Kidney epithelial cell (primary cell): ENCODE results near the gene LANCL1.

DNA sequence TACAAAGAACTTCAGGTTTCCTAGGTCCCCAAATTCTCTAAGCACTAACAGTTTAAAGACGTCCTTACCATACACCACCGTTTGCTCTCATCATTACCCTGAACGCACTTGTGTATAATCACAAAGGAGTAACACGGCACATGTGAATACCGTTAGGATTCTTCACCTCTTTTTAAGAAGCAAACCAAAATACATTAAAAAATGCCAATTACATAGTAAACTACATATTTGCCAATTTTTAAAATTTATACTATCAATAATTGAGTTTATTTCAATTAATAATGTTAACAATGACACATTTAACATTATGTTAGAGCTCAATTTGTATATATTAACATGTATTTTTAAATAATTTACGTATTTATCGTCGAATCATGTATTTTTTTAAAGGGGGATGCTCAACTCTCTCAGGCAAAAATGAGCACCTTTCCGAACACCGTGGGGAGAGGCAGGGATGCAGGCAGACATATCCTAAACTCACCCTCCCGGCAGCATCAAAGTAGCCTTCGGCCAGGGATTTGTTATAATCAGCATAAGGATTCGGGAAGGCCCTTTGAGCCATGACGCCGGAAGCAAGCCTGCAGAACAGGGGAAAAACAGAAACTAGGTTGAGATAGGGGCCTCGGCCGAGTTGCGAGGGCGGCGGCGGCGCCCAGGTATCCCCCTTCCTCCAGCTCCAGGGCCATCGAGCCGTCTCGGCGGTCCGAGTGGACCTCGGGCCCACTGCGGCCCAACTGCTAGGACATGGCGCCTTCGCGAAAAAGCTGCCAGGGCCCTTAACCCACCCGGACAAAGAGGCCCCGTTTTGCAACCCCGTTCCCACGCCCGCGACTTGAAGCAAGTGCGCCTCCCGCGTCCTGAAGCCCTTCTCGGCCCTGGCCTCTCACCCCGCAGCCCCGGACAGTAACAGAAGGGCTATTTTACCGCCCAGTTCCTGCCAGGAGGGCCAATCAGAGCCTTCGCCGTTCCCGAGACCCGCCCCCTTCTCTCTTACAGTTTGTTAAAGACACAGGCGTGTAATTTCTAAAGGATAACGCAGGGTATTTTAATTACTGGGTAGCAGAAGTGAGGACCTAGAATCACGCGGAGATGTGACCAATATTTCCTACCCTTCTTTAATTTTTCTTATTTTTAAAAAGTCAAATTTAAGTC, at the start of gene LANCL1:
Gene LANCL1, minus strand, starts transcription at position 925 of the 1,152 bp plus-strand sequence.
- RAMPAGE, long total RNA = start-site peak on the minus strand centred at position 863 of the sequence, 41 bp wide, 168 and 167 reads in 2 replicates
- RRBS = under 1% methylated on average over 5 of the region's 53 CpGs

- RAMPAGE, long total RNA = no peak
- RRBS = no CpG with 5 or more reads among the region's 3 CpGs
Observed at GRCh38 chr2:210541176-210541879, 15.1 kb upstream of the CPS1 start.

- RAMPAGE, long total RNA = no peak
- RRBS = 88% methylated on average over 1 of the region's 4 CpGs
Observed at GRCh38 chr2:213098448-213099074, 52.9 kb downstream of the IKZF2 start.

GRCh38 chr2:213288918-213289347, 4.7 kb downstream of the SPAG16 start:
- RAMPAGE, long total RNA = no peak
- RRBS = no CpG with 5 or more reads among the region's 2 CpGs

DNA sequence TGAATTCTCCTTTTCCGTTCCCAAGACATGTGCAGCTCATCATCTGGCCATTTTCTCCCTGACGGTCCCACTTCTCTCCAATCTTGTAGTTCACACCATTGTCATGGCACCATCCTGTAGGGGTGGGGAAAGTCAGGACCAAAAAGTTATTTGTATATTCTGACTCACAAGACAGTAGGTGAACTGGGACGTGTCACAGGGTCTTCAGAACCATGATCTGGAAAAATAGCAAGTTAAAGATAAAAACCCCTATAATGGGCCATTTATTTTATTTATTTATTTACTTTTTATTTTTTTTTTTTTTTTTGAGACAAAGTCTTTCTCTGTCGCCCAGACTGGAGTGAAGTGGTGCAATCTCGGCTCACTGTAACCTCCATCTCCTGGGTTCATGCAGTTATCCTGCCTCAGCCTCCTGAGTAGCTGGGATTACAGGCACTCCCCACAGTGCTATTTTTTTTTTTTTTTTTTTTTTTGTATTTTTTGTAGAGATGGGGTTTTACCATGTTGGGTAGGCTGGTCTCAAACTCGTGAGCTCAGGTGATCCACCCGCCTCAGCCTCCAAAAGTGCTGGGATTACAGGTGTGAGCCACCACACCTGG, 53.8 kb downstream of the ATIC start:
- RAMPAGE, long total RNA = no peak
- RRBS = no CpG with 5 or more reads among the region's 7 CpGs

GRCh38 chr2:215391390-215391964, 44.4 kb downstream of the FN1 start:
- RAMPAGE, long total RNA = no peak
- RRBS = no CpG with 5 or more reads among the region's 5 CpGs

GRCh38 chr2:215394411-215395129, 41.3 kb downstream of the FN1 start:
- RAMPAGE, long total RNA = no peak
- RRBS = no CpG with 5 or more reads among the region's 6 CpGs

- RAMPAGE, long total RNA = no peak
- RRBS = no CpG with 5 or more reads among the region's 3 CpGs
Observed at GRCh38 chr2:215423149-215423989, 12.5 kb downstream of the FN1 start.

GRCh38 chr2:215443168-215443627, 7.3 kb upstream of the FN1 start:
- RAMPAGE, long total RNA = no peak
- RRBS = no CpG with 5 or more reads among the region's 10 CpGs

DNA sequence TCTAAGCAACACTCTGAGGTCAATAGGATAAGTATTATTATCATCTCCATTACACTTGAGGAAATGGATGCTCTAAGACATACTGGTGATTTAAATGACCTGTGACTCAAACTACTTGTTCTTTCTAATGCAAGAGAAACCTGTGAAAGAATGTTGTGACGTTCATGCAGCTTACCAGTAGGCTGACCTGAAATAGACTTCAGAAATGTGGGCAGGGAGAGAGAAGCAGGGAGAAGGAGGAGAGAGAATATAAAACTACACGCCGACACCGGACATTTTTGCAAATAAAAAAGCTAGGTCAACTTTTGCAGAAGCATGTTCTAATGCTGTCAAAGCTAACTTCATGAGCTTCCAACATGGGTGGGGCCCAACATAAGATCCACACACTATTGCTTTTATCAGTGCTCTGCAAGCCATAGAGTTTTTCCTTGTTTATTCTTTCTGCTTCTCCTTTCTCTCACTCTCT, 217.6 kb upstream of the FN1 start:
- RAMPAGE, long total RNA = no peak
- RRBS = no CpG with 5 or more reads among the region's 4 CpGs

DNA sequence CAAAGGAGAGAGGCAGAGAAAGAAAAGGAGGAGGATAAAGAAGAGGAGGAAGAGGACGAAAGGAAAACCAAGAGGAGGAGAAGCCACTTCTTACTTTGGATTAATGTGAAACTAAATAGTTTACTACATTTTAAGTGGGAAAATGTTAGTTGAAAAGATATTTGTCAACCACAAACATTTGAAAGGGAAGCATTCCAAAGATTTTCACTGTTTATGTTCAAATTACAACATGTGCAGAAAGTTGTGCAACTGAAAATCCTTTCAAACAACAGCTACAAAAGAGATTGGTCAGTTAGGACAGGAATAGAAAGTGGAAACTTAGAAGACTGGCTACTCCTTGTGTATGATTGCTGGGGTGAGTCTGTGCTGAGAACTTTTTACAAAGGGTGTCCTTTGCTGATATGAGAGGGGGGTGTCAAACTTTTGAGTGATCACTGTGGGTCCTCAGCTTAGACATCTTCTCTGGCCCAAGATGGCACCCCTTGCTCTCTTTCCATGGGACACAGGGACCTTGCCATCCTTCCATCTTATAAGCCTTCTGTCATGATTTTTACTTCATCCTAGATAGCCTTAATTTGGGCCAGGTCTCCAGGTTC, 277.6 kb upstream of the FN1 start:
- RAMPAGE, long total RNA = no peak
- RRBS = no CpG with 5 or more reads among the region's 1 CpG

GRCh38 chr2:215903236-215903679, 110.1 kb downstream of the MREG start:
- RAMPAGE, long total RNA = no peak
- RRBS = no CpG with 5 or more reads among the region's 1 CpG

DNA sequence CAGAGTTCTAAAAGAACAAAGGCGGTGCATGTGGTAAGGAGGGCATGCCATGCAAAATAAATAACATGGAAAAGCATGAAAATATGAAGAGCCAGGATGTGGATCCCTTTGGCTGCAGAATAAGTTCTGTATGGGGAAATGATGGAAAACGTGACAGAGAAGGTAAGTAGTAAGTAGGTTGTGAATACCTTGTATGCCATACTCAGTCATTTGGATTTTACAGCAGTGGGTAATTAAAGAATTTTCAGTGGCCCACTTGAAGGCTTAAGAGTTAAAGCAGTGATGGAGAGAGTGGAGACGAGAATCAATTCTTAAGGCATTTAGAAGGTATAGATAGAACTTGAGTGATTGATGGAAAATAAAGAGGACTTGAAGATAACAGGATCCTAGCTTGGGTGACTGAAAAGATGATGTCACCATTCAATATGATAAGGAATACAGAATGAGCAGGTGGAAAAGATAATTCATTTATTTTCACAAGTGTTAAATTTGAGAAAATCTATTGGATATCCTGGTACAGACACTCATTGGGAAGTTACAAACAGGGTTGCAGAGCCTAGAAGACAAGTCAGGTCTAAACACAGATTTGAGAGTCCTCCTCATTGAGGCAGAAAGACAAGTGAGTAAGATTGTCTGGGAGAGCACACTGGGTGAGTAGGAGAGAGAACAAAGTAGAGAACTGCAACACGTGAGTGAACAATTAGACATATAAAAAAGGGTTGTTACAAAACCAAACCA, 35.2 kb downstream of the XRCC5 start:
- RAMPAGE, long total RNA = no peak
- RRBS = no CpG with 5 or more reads among the region's 4 CpGs

DNA sequence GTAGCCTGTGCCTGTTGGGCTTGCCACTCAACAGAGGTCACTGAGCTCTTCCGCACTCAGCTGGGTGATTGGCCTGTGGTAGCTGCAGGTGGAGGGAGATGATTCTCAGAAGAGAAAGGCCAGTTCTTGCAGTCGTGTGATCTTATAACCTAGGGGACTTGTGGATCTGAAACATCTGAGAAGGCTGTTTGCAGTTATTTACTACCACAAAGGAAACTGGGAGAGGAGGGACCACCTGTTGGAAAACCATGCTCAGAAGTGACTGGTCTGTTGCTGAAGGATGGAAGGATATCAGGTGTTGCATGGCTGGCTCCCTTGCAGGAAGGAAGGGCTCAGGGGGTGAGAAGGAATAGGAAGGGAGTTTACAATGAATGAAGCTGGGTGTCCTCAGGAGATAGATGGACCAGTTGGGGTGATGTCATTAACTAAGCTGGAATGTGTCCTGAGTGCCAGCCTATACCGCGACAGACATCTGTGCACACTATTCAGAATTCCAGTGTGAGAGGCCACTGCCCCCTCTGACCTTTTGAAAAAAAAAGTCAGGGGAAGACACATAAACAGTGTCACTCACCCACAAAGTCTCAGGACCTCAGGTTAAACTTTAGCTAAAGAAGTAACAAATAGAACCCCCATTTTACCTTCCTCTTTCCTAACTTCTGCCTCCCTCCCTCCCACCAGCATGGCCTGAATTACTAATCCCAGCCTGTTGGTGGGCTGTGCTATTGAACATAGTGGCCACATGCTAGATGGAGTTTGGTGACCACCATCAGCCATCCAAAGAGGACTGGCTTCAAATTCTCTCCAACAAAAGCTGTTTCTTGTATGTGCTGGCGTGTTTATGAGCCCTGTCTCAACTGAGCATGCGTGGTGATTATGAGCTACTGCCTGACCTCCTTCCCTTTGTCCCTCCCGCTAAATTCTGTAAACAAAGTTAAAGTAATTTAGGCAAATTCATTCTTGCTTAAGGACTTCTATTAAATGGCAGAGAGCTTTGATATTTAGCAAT, 17.7 kb downstream of the IGFBP2 start:
- RAMPAGE, long total RNA = no peak
- RRBS = no CpG with 5 or more reads among the region's 7 CpGs

DNA sequence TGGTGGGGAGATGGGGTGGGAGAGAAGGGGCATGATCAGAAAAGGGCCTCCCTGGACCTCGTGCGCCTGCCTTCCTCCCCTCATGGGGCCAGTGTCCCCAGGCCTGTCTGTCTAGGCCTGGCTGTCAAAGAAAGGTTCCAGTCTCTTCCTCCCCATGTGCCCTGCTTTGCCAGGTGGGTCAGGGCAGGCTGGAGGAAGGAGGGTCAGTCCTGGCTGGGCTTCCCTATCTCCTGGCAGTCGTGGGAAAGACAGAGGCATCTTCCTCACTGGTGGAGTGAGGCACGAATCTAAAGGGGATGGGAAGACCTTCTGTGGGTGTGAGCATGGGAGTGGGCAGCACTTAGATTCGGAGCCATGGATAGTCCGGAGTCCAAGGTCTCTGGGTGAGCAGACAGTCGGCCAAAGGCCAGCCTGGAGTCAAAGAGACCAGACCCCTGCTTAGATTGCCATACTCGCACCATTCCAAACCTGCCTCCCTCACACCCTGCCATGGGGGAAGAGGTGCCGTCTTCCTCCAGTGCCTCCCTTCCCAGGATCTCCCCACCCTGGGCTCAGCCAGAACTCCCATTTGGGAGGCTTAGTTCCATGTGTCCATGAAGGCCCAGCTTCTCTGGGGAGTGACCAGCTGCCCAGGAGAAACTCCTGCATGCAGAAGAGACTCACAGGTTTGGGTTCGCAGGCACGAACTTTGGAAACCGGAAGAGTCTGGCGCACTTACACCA, 21.9 kb downstream of the IGFBP5 start:
- RAMPAGE, long total RNA = no peak
- RRBS = no CpG with 5 or more reads among the region's 13 CpGs

GRCh38 chr2:217223255-217223955, 363.5 kb upstream of the TNP1 start:
- RAMPAGE, long total RNA = no peak
- RRBS = no CpG with 5 or more reads among the region's 8 CpGs

DNA sequence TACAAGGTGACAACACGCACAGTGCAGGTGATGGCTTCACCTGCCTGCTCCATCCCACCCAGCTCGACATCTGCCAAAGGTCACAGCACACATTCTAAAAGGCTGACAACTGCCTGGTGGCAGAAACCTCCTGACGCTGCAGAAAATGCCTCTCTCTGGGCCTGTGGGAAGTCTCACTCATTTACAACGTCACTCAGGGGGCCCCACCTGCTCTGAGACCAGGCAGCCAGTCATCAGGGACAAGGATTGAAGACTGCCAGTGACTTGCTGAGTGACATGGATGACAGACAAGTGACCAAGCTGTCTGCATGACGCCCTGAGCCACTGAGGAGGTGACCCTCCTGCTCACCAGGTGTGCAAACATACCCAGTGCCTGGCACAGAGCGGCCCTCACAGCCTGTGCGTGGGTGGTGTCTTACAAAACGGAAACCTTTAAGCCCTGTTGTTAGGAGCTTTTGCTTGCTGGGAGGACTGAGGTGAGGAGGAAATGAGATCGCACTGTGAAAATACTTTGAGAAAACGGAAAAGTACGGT, 392.4 kb downstream of the TNS1 start:
- RAMPAGE, long total RNA = no peak
- RRBS = no CpG with 5 or more reads among the region's 11 CpGs

DNA sequence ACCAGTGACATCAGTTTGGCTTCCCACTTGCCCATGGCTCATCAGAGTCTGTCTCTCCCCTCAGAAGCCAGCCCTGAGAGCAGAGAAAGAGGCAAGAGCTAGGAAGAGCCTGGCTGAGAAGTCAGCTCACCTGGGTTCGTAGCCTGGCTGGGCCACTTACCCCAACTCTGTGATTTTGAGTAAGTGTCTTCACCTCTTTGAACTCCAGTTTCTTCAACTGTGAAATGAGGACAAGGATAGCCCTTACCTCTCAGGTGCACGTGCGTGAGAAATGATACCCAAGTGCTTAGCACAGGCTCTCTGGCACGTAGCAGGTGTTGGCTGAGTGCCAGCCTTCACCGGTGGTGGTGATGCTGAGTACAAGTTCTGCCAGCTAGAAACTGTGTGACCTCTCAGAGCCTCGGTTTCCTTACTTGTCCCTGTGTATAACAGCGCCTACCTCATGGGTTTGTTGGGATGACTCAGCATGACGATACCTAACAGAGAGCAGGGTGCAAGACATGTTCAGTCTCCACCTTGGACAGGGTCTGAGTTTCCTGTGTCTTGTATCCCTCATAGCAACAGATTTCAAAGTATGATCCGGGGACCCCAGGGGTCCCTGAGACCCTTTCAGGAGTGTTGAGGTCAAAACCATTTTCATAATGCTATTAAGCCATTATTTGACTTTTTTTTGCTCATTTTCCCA, 205.2 kb downstream of the TNS1 start:
- RAMPAGE, long total RNA = no peak
- RRBS = no CpG with 5 or more reads among the region's 9 CpGs

DNA sequence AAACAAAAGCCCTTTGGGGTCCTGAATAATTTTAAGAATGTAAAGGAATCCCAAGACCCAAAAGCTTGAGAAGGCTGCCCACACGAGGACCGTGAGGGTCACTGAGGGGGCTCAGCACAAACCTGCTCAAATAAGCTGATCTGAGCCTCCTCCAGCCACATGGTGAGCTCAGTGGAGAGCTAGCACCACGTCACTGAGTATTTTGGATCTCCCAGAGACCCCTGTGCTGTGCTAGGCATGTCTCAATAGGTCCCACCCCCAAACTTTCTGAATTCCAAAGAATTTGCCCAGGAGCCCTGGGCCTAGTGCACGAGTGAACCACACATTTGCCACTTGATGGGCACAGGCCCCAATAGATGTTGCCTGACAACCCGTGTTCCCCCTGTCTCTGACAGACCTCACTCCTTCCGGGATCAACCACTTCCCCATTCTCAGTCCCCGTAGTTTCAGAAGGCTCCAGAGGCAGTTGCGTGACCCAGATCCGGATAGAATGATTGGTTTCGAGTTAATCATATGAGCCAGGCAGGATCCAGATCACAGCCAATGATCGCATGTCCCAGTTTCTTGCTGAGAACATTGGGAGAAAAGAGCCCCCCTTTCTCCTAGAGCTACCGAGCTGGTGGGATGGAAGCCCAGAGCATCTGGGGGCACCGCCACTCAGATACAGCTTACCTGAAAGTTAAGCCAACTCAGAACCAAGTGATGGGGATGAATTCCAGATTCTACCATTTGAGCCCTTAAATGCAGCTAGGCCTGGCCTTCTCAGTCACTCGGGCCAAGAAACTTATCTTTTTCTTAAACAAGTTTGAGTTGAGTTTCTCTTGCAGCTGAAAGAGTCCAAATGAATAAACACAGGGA, 203.8 kb downstream of the TNS1 start:
- RAMPAGE, long total RNA = no peak
- RRBS = 92% methylated on average over 4 of the region's 14 CpGs

GRCh38 chr2:217815973-217816438, 186.8 kb downstream of the TNS1 start:
- RAMPAGE, long total RNA = no peak
- RRBS = no CpG with 5 or more reads among the region's 1 CpG